Left ventricle myocardium (tissue), 1 donor: ENCODE measurements around a stretch of chr10.

DNA sequence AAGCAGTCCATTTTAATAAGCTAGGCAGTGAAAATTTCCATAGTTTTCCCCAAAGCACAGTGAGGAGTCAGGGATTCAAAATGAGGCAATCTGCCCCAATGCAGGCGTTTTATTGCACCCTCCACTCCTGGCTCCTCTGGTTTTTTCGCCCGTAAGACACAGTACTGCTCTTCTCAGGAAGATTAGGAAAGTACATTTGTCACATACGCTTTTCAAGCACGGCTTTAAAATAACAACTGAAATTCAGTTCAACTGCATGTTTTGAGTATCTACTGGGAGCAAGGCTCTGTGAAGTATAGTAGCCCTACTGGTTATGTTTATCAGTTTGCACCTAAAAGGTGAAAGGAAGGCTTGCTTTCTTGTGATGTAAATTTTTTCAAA lies 1.9 kb upstream of the SGMS1 start:
- PRO-cap = no peak

DNA sequence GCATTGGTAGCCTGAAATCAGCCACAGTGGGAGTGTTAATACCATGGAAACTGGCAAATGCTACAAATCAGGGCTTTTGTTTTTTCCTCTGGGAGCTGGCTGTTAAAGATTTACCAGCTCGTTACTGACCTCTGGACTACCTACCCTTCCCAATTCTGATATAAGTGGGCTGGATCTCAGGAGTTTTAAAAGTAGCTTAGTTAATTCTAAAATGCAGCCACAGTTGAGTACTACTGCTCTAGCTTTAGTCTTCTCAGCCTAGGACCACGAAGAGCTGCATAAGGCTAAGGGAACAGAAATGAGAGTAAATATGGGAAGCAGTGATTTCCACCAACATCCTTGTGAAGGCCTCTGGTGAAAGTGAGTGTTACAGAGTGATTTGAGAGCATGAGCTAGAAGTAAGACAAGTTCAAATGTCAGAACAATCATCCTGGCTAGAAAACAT lies 53.2 kb downstream of the A1CF start:
- PRO-cap = no peak

DNA sequence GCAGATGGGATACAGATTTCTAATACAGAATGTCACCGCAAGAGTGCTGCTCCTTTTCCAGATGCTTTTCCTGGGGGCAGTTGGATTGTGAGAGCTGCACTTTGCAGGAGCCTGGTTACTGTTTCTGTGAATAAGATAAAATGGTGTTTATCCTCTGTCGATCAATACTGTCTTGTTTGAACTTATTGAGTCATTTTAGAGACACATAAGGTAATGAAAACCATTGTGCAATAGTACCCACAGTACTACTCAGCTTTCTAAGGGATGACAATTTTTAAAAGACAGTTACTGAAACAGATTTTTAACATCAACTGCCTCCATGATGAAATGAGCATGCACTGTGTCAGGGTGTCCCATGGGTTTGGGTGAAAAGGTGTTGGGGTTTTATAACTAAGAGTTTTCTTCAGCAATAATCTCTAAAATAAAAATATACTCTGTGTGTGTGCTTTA lies 2.8 kb downstream of the A1CF start:
- PRO-cap = no peak

GRCh38 chr10:50993786-50994347 lies 80.4 kb upstream of the PRKG1 start:
- PRO-cap = no peak

DNA sequence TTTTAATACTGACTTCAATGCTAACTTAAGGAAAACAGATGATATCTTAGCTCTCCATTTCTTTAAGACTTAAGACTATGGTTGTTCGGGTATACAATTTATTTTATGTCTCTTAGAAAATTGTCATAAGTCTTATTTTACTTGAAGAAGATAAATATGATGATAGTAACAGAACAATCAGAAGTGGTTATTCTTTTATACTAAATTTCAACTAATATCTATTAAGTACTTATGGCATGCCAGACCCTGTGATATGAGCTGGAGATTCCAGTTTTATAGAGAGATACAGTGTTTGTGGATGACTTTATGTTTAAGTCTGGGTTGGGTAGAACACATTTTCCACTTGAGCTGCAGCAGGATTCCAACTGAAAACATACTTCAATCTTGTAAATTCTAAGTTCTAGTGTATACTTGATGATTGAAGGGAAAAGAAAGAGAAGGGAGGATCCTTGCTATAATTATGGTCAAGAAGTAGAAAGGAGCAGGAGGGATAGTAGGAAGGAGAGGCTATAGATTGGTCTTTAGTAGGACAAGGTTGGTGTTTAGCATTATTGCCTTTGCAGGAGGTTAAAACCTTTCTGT lies 121.4 kb downstream of the PRKG1 start:
- PRO-cap = no peak

- PRO-cap = no peak
These were observed 308.6 kb downstream of the PRKG1 start for GRCh38 chr10:51382812-51383428.

- PRO-cap = no peak
These were observed 36.7 kb downstream of the CSTF2T start for GRCh38 chr10:51662429-51663285.

DNA sequence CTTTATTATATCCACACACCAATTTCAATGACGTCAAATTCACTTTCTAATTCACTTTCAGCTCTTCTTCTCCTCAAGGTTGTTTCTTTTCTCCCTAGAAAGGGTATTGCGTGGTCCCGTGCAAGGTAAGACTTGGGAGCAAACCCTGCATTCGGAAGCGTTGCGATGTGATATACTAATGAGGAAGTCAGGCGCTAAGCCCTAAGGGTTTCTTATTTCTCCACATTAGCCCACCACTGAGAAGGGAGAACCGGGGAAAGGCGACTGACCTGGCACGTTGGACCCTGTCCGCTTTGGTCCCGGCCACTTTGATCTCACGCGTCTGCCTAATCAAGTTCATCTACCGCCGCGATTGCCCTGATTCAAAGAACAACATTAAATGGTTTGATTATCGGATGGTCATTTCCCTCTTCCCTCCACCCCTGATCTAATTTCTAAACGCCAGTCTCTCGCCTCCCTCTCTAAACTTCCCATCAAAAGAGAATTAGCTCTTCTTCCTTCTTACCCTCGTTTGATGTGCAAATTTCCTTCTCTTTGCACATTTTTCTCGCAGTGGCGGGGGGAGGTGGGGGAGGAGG lies 863 bp upstream of the DKK1 start:
- PRO-cap = no peak

DNA sequence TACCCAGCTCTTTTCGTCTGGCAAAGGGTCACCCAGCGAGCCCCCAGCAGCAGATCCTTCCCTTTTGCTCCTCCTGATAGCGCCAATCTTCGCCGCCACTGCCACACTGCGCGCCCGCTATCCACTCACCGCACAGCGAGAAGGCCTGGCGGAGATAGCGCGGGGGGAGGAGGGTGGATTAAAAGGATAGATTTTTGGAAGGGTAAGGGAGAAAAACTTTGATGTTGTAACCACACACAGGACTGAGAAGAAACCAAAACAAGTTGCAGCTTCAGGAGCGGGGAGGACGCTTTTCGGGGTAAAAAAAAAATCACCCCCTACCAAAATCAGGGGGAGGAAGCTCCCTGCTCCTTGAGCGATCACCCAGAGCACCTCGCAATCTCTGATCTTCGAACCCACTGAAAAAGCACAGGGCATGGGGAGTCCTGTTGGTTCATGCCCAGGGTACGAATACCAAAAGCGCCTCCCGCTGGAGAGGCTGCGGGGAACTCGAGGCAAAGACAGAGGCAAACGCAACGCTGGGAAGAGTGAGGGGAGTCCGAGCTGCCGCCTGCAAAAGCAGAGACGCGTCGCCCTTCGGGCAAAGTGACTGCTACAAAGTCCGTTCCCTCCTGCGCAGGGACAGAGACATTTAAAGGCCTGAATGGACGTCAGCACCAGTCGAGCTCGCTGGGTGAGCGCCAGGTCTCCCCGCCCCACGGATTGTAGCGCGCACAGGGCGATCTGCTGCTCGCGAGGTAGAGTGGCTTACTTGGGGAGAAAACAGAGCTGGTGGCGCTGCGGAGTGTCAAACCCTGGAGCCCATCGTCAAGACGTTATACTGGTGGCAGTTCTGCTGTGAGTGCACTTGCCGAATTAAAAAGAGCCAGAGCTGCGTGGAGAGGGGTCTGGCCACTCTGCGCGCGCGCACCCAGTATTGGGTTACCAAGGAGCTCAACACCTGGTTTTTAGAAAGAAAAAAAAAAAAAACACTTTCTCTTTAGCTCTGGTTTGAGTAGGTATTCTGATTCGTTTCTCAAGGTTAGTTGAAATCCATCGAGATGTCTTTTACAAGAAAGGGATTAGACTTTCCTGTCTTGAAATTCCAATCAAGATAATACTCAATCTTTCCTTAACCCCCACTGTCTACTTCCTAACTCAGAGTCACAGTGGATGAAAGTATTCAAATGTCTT lies 732.8 kb downstream of the ZWINT start:
- PRO-cap = no peak

- PRO-cap = no peak
These were observed 690.5 kb downstream of the ZWINT start for GRCh38 chr10:55670532-55670977.

- PRO-cap = no peak
These were observed 402.9 kb downstream of the IPMK start for GRCh38 chr10:57864831-57865174.

- PRO-cap = no peak
These were observed 76.0 kb downstream of the IPMK start for GRCh38 chr10:58191528-58192233.

GRCh38 chr10:58279717-58280766 lies 11.1 kb downstream of the CISD1 start:
- PRO-cap = no peak

- PRO-cap = no peak
These were observed 7.8 kb upstream of the UBE2D1 start for GRCh38 chr10:58327015-58327423.

GRCh38 chr10:58539039-58539792 lies 26.5 kb downstream of the BICC1 start:
- PRO-cap = no peak

DNA sequence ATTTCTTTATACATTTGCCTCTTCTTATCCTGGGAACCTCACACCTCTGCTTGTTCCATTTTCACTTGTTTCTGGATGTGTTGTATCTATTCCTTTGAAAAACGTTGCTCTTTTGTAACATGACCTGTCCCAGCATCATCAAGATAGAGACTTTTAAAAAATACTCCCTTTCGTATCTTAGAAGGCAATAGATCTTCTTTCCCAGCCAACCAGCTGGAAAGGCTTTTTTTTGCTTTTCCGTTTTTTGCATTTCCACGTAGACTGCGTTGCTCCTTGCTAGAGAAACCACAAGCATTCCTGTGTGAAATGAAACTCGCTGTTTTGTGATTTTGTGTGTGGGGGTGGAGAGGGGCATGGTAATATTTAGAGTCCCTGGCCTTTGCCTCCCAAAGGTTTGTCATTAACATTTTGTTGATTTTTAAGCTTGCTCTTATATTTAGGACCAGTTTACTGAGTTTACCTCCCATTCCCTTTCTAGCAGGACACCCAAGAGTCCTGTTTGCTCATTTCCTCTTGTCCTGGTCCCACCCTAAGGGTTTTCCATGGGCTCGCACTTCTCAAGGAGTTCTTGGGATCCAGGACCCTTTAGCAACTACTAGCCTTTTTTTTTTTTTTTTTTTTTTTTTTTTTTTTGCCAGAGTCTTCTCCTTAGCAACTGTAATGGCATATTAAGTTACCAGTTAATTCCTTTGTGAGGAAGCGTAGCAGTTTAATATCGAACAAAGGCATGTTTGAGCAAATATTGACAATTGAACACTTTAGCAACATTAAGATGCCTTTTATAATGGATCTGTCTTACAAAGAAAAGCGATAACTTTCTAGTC lies 243.6 kb downstream of the BICC1 start:
- PRO-cap = no peak

GRCh38 chr10:59177077-59177425 lies 608 bp downstream of the PHYHIPL start:
- PRO-cap = no peak

DNA sequence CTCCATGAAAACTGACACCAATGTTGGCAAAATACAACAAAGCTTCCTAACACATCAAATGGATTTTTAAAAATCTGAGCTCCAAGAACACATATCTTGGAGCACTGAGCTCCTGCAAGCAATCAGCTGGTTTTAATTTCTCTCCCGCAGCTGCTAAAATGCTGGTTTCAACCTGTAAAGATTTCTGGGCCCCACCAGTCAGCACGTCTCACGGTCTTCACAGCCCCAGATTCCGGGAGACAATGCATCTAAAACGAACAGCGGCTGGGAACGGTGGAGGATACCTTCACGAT lies 352 bp downstream of the FAM13C start:
- PRO-cap = unidirectional peak, plus-strand start at position 228 of the sequence

- PRO-cap = no peak
These were observed 2.7 kb downstream of the MRLN start for GRCh38 chr10:59750479-59751078.

DNA sequence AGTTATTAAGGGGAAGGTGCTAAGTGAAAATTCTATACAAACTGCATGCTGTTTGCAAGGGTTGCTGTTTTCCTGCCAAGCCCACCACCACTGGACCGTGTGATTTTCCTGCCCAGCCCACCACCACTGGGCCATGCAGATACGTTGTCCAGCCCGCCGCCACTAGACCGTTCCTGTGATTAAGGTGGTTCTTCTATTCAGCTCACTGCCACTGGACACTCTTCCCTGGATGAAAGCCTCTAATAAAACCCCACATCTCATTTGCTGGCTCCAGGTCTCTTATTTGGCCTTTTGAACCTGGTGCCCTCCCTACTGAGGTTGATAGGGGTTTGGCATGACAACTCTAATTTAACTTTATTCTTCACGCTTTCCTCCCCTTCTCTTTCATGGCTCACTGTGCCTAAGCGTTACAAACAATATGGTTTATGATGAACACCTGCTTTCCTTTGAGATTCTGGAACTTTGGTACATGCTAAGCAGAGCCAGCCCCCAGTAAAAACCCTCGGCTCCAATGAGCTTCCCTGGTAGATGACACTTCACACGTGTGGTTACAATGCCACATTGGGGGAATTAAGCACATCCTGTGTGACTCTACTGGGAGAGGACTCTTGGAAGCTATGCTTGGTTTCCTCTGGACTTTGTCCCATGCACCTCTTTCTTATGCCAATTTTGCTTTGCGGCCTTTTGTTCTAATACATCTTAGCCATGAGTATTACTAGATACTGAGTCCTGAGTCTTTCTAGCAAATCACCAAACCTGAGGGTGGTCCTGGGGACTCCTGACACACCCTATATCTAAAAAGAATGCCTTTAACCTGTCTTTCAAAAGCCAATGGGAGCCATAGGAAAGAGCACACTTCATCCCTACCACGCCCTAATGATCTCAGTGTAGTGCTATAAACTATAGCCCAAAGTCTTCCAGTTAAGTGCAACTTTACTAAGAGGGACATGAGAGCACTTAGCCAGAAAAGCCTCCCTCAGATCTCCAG lies 37.8 kb downstream of the CCDC6 start:
- PRO-cap = no peak